Spleen (tissue), 7 donors: ENCODE measurements around a stretch of chr14.

- PRO-cap, 4 experiments: no peak in any of the 4 experiments
- RAMPAGE, long total RNA, 4 experiments: no peak in any of the 4 experiments
Observed at GRCh38 chr14:58347297-58348132, 48.2 kb upstream of the TOMM20L start.

- PRO-cap, 4 experiments: no peak in any of the 4 experiments
- RAMPAGE, long total RNA, 4 experiments: no peak in any of the 4 experiments
Observed at GRCh38 chr14:58659722-58660018, 21.9 kb downstream of the DACT1 start.

- PRO-cap, 4 experiments: no peak in any of the 4 experiments
- RAMPAGE, long total RNA, 4 experiments: no peak in any of the 4 experiments
Observed at GRCh38 chr14:58970178-58970689, 218.2 kb upstream of the DAAM1 start.

- PRO-cap, 4 experiments: peak in 2 of 4 experiments; most common plus-strand start chr14:59190152 (in 1); most common minus-strand start chr14:59190072 (in 1)
- RAMPAGE, long total RNA, 4 experiments: no peak in any of the 4 experiments
Observed at GRCh38 chr14:59189811-59190361, 1.4 kb downstream of the DAAM1 start.

DNA sequence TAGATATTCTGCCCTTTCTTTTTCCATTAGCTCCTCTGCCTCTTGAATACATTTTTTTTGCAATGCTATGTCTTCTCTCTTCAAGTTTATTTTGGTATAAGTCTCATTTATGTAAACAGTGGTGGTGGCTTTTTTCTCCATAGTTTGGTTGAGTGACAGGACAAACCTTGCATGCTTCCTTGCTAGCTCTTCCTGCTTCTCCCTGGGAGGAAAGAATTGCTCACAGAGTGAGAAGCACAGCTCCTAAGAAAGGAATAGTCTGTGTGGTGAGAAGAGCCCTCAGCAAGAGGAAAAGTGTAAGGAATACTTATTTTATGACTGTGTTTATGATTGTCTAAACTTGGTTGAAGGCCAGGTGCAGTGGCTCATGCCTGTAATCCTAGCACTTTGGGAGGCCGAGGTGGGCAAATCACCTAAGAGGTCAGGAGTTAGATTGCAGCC is 11.5 kb downstream of the CCDC175 start:
- PRO-cap, 4 experiments: no peak in any of the 4 experiments
- RAMPAGE, long total RNA, 4 experiments: no peak in any of the 4 experiments

GRCh38 chr14:60094329-60094855 is 2.7 kb downstream of the PCNX4 start:
- PRO-cap, 4 experiments: no peak in any of the 4 experiments
- RAMPAGE, long total RNA, 4 experiments: no peak in any of the 4 experiments

- PRO-cap, 4 experiments: no peak in any of the 4 experiments
- RAMPAGE, long total RNA, 4 experiments: no peak in any of the 4 experiments
Observed at GRCh38 chr14:60138457-60139281, 26.5 kb downstream of the DHRS7 start.

GRCh38 chr14:60331550-60332144 is 82.6 kb downstream of the PPM1A start:
- PRO-cap, 4 experiments: peak in 2 of 4 experiments; most common plus-strand start chr14:60331734 (in 1); most common minus-strand start chr14:60331684 (in 2)
- RAMPAGE, long total RNA, 4 experiments: no peak in any of the 4 experiments

DNA sequence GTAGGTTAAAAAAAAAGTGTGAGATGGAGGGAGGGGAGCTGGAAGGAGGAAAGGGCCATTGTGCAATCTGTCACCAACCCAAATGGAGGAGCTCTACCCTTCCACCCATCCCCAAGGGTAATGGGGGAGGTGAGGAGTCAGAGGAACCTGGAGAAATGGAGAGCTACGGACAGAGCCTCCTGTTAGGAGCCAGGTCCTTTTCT is 2.7 kb downstream of the SIX1 start:
- PRO-cap, 4 experiments: no peak in any of the 4 experiments
- RAMPAGE, long total RNA, 4 experiments: no peak in any of the 4 experiments

GRCh38 chr14:60658110-60658699 is 8.9 kb upstream of the SIX1 start:
- PRO-cap, 4 experiments: no peak in any of the 4 experiments
- RAMPAGE, long total RNA, 4 experiments: no peak in any of the 4 experiments

DNA sequence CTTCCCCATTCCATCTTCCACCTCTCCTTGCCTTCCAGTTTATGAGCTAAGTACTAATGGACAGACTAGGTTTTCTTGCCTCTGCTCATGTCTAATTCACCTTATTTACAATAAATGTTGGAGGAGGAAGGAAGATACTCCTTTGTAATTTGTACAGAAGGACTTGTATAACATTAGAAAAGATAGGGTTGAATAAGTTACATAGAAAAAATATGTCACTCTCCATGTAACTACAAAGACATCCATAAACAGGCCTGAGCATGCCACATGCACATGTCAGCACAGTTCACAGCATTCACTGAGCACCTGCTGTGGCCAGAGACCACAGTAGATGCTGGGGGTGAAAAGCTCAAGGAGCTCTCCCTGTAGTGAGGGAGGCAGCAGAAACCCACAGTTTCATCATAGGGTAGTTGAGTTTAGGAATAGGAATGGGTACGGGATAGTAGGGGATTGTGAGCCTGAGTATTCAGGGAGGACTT is 19.9 kb downstream of the PRKCH start:
- PRO-cap, 4 experiments: no peak in any of the 4 experiments
- RAMPAGE, long total RNA, 4 experiments: no peak in any of the 4 experiments

- PRO-cap, 4 experiments: no peak in any of the 4 experiments
- RAMPAGE, long total RNA, 4 experiments: no peak in any of the 4 experiments
Observed at GRCh38 chr14:61343790-61344731, 22.7 kb downstream of the PRKCH start.

GRCh38 chr14:61386128-61386594 is 64.8 kb downstream of the PRKCH start:
- PRO-cap, 4 experiments: no peak in any of the 4 experiments
- RAMPAGE, long total RNA, 4 experiments: no peak in any of the 4 experiments

GRCh38 chr14:61441096-61441442 is 119.7 kb downstream of the PRKCH start:
- PRO-cap, 4 experiments: no peak in any of the 4 experiments
- RAMPAGE, long total RNA, 4 experiments: no peak in any of the 4 experiments

DNA sequence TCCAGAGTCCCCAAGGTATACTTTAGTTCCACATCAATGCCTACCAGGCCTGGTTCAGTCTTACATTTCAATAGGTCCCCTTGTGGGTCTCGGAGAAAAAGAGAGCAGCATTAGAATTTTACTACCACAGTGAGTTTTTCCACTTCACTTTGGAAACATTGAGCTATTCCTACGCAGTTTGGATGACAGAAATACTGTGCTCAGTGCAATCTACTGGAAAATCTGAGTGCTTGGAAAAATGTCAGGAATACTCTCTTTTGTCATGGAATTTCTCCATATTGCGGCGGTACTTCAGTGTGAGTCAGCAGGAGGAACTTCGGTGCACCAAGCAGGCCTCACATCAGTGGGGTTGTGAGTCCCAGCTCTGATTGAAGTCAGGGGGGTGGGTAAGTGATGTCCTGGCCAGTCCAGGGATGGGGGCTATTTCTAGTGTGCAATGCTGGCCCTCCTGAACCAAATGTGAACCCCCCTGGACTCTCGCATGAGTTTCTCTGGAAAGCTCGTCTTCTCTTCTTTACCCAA is 184.7 kb downstream of the PRKCH start:
- PRO-cap, 4 experiments: no peak in any of the 4 experiments
- RAMPAGE, long total RNA, 4 experiments: no peak in any of the 4 experiments

DNA sequence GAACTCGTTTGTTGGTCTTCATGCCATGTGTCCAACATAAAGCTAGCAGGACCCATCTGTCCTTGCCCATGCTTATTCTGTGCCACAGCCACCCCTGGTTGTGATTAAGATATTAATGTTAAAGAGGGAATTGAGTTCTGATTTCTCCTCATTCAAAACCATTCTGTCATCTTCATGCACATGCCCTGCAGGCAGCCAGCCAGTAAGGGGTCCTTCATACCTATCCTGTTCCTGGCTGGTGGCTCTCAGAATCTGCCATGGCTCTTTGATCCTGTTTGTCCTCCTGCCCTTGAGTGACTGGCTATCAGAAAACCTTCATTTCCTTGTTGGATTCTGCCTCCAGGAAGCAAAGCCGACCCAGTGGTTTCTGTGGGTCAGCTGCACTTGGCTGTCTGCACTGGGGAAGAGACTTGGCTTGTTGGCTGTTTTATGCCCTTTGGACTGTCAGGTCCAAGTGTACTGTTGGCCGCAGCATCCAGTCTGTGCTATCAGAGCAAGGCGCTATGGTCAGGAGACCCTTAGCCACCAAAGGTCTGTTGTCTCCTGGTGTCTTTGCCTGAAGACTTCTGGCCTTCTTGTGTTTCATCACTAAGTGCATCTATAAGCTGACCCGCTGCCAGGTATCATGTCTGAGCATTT is 177.5 kb upstream of the HIF1A start:
- PRO-cap, 4 experiments: peak in 1 of 4 experiments; most common plus-strand start position 363 of the sequence (in 1)
- RAMPAGE, long total RNA, 4 experiments: no peak in any of the 4 experiments

GRCh38 chr14:61527641-61528170 is 167.6 kb upstream of the HIF1A start:
- PRO-cap, 4 experiments: no peak in any of the 4 experiments
- RAMPAGE, long total RNA, 4 experiments: no peak in any of the 4 experiments

GRCh38 chr14:61574047-61574568 is 121.2 kb upstream of the HIF1A start:
- PRO-cap, 4 experiments: no peak in any of the 4 experiments
- RAMPAGE, long total RNA, 4 experiments: no peak in any of the 4 experiments

DNA sequence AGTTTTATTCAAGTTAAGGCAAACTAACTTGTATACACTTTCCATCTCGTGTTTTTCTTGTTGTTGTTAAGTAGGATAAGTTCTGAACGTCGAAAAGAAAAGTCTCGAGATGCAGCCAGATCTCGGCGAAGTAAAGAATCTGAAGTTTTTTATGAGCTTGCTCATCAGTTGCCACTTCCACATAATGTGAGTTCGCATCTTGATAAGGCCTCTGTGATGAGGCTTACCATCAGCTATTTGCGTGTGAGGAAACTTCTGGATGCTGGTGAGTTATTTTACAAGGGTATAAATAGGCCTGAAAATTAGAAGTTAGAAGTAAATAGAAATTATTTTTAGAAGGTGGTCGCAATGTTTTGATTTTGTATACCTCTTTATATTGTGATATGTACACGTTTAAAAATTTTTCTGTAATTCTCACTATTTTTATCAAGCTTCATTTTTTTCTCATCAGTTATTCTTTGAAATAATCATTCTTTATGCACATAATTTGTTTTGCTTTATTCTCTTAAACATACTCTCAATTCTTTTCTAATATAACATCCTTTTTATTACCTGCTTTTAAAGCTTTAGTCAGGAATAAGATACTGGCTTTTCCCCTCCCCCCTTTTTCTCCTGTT is 25.1 kb downstream of the HIF1A start:
- PRO-cap, 4 experiments: peak in 1 of 4 experiments; most common minus-strand start position 141 of the sequence (in 1)
- RAMPAGE, long total RNA, 4 experiments: no peak in any of the 4 experiments

DNA sequence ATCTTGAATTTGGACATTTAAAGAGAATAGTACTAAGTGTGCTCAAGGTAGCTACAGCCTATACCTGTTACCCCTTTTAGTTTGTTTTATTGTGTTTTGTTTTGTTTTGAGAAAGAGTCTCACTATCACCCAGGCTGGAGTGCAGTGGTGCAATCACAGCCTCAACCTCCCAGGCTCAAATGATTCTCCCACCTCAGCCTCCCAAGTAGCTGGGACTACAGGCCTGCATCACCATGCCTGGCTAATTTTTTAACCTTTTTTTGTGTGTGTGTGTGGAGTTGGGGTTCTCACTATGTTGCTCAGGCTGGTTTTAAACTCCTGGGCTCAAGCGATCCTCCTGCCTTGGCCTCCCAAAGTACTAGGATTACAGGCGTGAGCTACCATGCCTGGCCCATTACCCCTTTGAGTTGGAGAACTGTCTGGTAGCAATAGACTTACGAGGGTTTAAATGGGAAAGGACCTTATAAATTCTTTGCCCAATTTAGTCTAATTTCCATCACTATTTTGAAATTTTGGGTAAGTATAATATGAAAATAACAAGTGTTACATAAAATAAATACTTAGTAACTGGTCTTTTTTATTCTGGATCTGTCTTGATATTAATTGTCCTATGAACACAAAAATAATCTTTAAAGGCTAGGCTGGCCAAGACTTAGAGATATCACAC is 23.4 kb upstream of the SNAPC1 start:
- PRO-cap, 4 experiments: no peak in any of the 4 experiments
- RAMPAGE, long total RNA, 4 experiments: no peak in any of the 4 experiments